Measurements from ENCODE around the genes FOXP1 and EIF4E3.

- PRO-cap, 7 experiments: no peak in any of the 7 experiments
These were observed 493.2 kb downstream of the FOXP1 start for GRCh38 chr3:71090053-71090997.

DNA sequence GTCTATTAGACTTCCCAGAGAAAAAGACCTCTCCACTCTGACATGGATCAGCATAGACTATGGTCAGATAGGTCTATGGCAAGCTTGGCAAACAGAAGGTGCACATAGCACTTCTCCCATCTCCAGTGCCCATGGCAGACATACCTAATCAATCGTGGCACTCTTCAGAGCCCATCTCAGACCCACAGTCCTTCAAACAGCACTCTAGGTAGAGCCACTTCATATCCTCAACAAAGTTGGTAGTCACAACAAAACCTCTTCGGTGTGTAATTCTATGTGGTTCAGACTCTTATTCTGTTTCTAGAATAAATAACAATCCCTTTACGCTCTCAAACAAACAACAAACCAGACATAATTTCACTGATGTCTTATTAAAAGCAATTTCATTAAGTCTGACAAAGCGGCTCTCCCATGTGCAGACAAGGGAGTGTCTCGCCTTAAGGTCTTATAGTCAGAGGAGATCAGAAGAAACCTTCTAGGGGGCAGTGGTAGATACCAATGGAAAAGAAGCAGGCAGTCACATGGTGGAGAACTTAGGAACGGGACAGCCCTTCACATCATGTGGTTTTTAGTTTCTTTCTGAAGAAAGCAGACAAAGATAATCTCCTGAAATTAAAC lies 483.4 kb downstream of the FOXP1 start:
- PRO-cap, 7 experiments: no peak in any of the 7 experiments

DNA sequence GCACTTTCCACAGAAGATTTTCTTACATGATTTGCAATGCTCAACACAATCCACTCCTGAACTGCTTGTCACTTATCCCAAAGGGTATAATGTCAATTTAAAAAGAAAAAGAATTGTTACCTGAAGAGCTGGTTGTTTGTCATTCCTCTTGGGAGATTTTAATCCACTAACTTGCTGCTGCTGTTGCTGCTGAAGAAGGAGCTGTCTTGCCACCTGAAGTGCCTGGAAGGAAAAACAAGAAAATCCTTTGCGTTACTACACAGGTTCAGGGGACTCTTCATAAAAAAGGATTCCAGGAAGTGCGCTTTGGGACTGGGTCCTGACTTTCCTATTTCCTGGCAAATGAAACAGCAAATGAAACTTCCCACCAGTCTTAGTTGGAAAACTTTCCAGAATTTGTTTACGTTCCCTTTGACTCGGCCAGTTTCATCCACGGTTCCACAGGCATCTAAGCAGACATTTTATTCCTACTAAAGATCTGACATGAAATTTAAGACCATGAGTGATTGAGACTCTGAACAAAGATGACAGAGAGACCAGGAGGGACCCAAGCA lies 471.0 kb downstream of the FOXP1 start:
- PRO-cap, 7 experiments: no peak in any of the 7 experiments

GRCh38 chr3:71197619-71198443 lies 385.7 kb downstream of the FOXP1 start:
- PRO-cap, 7 experiments: no peak in any of the 7 experiments

- PRO-cap, 7 experiments: no peak in any of the 7 experiments
These were observed 375.3 kb downstream of the FOXP1 start for GRCh38 chr3:71208082-71208699.

- PRO-cap, 7 experiments: no peak in any of the 7 experiments
These were observed 224.4 kb downstream of the FOXP1 start for GRCh38 chr3:71358990-71359571.

DNA sequence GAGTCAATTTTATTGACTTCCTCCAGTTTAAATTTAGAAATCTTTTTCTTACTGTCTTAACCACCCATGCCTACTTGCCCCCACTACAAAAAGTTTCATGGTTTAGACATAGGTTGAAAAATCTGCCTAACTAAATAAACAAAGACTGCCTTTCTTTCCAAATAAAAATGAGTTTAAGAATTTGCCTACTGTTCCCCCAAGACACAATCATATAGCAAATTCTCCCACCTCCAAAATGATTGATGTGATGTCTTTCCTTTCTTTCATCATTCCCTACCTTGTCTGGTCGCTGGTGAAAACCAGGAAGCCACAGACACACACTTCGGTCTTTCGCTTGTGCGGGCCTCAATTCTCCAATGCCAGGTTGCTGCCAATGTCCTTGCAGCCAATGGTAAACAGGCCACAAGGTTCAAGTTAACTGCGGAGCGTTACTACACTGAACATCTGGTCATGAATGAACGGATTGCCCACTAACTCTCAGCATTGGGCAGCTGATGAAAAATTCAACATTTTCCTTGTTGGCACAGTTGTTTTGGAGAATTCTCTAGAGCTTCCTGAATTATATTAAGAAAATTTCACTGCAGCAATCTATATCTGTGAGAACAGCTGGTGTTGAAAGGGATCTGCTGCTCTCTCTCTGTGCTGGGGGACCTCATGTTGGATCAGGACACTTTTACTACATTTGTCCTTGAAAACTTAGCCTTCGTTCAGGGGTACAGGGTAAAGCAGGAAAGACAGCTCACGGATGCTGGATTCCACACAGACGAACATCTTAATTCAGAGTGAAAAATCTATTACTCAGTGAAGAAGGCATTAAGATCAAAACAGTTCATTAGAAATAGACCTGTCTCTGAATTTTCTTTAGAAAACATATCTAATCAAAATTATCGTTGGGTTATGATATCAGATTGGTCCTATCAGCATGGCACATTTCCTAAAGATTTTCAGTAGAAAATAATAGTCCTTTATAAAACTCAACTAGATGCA lies 192.0 kb downstream of the FOXP1 start:
- PRO-cap, 7 experiments: no peak in any of the 7 experiments

DNA sequence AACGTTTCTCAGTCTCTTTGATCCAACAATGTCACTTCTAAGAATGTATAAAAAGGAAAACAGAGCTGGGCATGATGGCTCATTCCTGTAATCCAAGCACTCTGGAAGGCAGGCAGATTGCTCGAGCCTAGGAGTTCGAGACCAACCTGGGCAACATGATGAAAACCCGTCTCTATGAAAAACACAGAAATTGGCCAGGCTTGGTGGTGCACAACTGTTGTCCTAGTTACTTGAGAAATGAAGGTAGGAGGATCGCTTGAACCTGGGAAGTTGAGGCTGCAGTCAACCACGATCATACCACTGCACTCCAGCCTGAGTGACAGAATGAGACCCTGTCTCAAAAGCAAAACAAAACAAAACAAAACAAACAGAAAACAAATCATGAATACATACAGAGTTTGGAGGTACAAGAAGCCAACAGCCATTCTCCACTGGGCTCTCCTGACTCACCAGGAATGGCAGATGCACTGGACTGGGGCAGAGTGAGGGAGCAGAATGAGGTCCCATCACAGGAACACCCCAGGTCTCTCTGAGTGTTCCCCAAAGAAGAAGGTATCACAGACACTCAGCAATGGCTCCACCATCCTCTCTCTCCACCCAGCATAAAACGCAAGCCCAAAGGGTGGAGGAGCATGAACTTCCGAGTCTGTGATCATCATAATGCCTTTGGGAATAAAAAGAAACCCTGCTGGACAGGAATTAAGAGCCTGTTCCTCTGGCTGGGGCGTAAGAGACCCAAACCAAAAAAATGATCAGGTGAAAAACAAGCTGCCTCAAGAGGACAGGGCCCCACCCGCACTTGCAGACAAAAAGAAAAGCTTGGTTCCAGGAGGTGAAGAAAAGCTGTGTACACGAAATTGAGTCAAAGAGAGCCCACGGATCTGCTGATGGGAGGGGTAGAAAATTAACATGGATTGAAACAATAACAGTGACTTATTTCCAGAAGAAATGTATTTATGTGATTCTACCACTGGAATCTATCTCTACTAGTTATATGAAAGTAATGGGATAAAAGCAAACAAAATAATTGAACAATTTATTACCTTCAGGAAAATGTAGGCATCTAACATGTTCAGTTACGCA lies 146.1 kb downstream of the FOXP1 start:
- PRO-cap, 7 experiments: no peak in any of the 7 experiments

DNA sequence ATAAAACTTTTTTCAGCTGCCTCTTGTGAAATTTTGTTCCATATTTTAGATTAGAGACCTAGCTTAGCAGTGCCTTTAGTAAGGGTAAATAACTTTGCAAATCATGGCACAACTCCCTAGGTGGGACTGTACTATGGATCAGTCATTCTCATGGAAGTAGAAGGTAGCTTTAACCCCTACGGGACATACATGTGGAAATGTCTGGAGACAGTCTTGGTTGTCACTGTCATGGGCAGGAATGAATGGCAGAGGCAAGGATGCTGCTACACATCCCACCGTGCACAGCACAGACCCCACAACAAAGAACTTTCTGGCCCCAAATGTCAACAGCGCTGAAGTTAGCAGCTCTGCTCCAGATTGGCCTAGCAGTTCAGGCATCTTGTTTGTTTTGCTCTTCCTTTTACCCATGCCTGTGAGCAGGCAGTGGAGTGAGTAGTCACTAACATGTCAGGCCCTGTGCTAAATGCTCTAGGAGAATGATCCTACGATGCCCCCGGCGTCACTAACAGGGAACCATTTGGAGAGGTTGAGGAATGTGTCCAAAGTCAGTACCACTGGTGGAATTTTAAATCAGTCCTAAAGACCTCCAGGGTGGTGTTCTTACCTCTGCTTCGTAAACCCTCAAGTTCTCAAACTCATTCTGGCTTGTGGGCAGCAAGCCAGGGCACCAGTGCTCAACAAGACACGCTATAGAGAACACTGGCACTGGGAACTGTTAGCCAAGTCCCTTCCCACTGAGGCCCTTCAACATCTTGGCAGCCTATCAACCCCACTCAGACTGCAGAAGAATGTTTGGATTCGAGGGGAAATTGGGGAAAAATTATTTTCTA lies 142.2 kb downstream of the FOXP1 start:
- PRO-cap, 7 experiments: peak in 1 of 7 experiments; most common plus-strand start position 423 of the sequence (in 1); most common minus-strand start position 240 of the sequence (in 1)

- PRO-cap, 7 experiments: peak in 5 of 7 experiments; most common plus-strand start chr3:71454402 (in 4); most common minus-strand start chr3:71454384 (in 3)
These were observed 129.3 kb downstream of the FOXP1 start for GRCh38 chr3:71454120-71454797.

DNA sequence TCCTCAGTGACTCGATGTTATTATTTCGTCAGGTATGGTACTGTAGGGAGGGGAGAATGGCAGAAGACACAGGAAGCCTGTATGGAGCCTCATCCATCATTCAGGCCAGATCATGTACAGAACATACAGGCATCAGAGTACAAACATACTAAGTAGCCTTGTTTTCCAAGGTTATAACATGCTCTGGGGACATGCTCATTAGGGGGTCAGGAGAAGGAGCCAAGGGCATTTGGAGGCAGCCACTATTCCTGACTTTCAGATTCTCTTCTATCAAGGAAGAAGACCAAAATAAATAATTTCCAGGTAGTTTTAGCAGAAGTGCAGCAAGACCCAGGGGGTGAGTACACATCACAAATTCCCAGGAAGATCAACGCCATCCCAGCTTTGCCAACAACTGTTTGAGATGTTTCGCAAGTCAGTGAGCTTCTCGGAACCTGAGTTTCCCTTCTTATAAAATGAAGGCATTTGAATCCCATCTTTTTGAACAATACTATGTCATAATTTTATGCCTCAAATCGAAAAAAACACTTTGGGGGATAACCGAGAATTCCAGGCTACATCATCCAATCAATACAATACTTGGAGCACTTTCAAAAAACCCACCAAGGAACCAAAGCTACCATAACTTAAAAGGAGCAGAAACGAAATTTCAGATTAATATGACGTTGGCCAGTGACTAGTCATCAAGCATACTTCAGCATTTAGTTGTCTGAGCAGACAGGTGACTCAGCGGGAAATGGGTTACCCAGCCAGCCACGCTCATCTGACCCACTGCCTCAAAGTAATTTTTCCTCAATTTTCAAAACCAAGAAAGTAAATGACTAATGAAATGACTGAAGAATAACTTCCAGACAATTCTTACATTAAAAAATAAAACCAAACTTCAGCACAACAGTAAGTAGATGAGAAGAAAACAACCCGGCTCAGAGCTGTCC lies 79.6 kb downstream of the FOXP1 start:
- PRO-cap, 7 experiments: peak in 1 of 7 experiments; most common plus-strand start position 541 of the sequence (in 1)

- PRO-cap, 7 experiments: peak in 7 of 7 experiments; most common plus-strand start chr3:71583696 (in 7); most common minus-strand start chr3:71583698 (in 5)
These were observed at the start of gene FOXP1 for GRCh38 chr3:71583050-71583871. TSS of gene FOXP1 (minus strand) at chr3:71583728.

DNA sequence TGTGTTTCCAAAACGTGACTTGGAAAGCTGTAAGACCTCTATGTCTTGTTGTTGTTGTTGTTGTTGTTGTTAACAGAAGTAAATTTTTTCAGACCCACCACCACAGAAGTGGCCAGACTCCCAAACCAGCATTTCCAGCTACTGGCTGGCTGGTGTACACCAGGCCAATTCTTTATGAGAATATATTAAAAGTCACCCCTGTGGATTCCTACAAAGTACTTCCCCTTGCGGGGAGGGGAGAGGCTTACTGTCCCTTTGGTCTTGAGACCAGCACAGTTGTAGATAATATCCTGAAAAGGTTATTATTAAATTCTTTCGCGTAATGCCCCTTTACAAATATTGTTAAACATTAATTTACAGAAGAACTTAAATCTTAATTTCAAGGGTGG lies 1.6 kb upstream of the FOXP1 start:
- PRO-cap, 7 experiments: no peak in any of the 7 experiments

GRCh38 chr3:71723583-71724074 lies 1.6 kb downstream of the EIF4E3 start:
- PRO-cap, 7 experiments: peak in 3 of 7 experiments; most common plus-strand start chr3:71723882 (in 3); most common minus-strand start chr3:71723766 (in 1)

DNA sequence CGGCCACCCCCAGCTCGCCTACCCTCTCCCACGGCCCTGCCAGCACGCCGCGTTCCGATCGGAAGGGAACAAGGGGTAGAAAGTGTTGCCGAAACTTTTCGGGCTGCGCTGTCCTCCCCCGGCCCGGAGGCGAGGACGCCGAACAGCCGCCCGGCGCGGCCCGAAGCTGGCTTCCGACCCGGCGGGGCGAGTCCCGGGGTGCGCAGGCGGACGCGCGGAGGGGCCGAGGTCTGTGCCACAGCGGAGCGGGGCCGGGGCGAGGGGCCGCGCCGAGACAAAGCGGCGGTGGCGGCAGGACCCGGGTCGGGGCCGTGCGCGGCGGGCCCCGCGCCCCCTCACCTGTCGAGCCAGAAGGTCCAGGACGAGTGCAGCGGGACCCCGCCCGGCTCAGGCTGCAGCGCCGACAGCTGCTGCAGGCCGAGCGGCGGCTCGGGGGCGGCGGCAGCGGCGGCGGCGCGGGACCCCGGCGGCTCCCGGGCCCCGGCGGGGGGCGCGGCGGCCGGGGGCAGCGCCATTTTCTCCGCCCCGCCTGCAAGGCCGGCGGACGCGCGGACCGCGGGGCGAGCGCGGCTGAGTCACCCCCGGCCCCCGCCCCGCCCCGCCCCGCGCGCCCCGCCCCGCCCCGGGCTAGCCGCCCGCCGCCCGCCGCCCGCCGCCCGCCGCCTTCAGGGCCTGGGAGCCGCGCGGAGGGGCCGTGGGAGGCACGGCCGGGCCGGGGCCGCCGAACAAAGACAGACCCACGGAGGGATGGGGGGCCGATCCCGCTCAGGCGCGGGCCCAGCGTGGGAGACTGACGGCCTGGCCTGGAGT lies at the start of gene EIF4E3:
Gene EIF4E3, minus strand, starts transcription at position 550 of the 810 bp plus-strand sequence.
- PRO-cap, 7 experiments: peak in 7 of 7 experiments; most common plus-strand start position 668 of the sequence (in 7); most common minus-strand start position 548 of the sequence (in 7)

DNA sequence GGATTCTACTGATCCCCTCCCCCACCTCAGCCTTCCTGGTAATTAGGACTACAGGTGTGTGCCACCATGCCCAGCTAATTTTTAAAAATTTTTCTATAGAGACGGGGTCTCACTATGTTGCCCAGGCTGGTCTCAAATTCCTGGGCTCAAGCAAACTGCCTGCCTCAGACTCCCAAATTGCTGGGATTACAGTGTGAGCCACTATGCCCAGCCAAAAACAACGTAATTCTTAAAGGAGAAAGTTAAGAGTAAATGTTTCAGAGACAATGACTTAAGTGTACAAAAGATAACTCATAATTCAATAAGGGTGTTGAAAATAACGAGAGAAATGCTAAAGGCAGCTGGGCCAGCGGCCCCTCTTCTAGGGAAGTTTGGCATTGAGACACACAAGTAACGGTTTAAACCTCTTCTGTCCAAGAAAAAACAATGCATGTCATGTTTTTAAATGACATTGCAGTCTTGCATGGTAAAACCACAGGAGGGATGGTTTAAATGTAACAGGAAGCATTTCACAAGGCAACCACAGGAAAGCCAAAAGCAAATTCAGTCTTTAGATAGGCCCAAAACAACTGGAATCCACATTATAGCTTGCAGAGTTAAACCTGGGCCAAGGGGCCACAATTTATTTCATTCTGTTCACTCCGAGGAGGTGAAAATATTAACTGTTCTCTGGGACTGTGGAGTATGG lies 5.1 kb downstream of the PROK2 start:
- PRO-cap, 7 experiments: no peak in any of the 7 experiments

GRCh38 chr3:71987718-71988200 lies 202.8 kb upstream of the PROK2 start:
- PRO-cap, 7 experiments: no peak in any of the 7 experiments

GRCh38 chr3:71994315-71994842 lies 209.4 kb upstream of the PROK2 start:
- PRO-cap, 7 experiments: no peak in any of the 7 experiments

GRCh38 chr3:72155305-72156252 lies 370.6 kb upstream of the PROK2 start:
- PRO-cap, 7 experiments: no peak in any of the 7 experiments

- PRO-cap, 7 experiments: no peak in any of the 7 experiments
These were observed 386.6 kb upstream of the PROK2 start for GRCh38 chr3:72171546-72171964.

Data from T-cell (primary cell).